SJCRH30 (cell line): ENCODE measurements around a stretch of chr3.

- RAMPAGE, long total RNA: no peak
Observed at GRCh38 chr3:196563833-196564478, 4.4 kb downstream of the WDR53 start.

DNA sequence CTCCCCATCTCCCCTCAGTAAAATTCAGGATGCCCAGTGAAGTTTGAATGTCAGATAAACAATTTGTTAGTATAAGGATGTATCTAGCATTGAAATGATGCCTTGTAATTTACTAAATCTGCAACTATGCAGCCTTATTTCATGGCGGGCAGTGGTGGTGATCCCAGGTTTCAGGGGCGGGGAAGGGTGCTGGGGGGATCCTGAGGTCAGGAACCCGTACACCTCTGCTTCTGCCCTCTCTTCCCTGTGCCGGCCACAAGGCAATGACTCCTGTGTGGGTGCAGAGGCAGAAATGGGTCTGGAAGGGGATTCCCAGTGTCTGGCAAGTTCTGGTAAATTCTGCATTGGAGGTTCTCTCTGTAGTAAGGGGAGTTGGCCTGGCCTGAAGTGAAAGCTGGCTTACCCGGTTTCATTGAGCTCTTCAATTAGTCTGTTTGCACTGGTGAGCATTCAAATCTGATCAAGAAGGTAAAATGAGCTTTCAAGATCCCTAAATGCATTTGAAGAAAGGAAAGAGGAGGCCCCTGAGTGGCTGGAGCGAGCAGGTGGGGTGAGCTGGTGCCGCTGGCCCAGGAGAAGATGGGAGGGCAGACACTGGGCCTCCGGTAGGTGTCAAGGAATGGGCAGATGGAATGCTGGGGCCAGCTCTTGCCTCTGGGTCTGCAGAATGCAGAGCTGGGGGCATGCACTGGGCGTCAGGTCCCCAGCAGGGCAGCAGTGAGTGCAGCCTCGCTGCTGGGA, 13.6 kb downstream of the NRROS start:
- RAMPAGE, long total RNA: no peak

GRCh38 chr3:196903974-196904427, 36.3 kb downstream of the SENP5 start:
- RAMPAGE, long total RNA: no peak

- RAMPAGE, long total RNA: no peak
Observed at GRCh38 chr3:196920654-196921250, 21.6 kb downstream of the NCBP2 start.

DNA sequence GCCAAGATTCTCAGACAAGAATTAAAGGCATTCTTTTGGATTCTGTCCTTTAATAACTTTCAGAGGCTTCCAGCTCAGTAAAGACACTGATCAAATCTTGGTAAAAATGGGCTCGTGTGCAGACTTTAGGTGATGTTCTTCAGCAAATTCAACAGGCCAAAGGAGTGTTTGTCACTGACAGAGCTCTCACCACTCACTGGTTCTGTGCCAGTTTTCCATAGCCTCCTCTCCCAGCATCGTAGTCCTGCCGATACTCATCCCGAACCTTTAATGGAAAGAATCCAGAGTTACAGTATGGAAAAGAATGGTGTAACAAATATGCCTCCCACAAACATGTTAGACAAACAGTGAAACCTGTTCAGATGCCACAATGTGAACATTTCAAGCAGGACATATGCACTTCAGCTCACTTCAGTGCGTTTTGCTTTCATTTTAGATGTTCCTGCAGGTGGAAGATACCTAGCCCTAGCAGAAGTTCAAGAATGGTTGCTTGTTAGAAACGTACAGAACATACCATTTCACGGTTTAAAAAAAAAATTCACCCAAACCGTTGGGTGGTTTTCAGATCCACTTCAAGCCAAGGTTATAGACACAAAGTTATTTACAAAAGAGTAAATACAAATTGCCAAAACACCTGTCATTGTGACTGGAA, 5.4 kb downstream of the NCBP2 start:
- RAMPAGE, long total RNA: no peak

DNA sequence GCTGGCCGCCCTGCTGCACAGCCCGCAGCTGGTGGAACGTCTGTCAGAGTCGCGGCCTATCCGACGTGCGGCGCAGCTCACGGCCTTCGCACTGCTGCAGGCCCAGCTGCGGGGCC, 118 bp downstream of the NCBP2AS2 start:
- RAMPAGE, long total RNA: no peak

DNA sequence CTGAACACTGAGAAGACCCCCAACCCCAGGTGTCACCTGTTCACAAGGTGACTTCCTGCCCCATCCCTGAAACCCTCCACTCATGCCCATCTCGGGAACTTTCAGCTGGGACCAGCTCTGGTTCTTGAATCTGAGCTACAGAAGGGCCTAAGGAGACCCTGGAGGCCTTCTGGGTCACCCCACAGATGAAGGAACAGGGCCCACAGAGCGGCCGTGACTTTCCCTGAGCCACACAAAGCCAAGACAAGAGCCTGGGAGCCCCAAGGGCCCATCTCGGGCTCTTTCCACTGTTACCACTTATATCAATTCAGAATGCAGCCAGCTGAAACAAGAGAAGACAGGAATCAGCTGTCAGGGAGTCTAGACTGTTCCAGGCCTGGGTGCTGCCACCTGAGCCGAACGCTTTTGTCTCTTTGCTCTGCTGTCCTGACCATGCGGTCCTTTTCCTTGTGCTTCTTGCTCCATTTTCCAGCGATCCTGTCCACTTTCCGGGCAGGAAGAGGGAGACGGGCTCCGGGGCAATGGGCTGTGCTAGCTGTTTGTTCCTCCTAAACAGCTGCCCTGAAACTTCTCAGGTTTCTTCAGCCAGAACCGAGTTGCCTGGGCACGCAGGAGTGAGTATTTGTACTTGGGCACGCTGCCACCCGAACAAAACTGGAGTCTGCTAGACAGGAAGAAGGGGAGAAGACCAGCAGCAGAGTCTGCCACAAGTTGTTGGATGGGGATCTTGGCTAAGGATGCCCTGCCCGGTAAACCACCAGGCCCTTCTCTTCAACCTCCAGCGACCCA, 28.0 kb upstream of the PIGZ start:
- RAMPAGE, long total RNA: no peak

- RAMPAGE, long total RNA: no peak
Observed at GRCh38 chr3:197027335-197028006, 2.1 kb downstream of the MELTF start.

GRCh38 chr3:197356370-197356892, 58.0 kb upstream of the DLG1 start:
- RAMPAGE, long total RNA: no peak

- RAMPAGE, long total RNA: no peak
Observed at GRCh38 chr3:197427991-197428785, 127.6 kb downstream of the BDH1 start.

DNA sequence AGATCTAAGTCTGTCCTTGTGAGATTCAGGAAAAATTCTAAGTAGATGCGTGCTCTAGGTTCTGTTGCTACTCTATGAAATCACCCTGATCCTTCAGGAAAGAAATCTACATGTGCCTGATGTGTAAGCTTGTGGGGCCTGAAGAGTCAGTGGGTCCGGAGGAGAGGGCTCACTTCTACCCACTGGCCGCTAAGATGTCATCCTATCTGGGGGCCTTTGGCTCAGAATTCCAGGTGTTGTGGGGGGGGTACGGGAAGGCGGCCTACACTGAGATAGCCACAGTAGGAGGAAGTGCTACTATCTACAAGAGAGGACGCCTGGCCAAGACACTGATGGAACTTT, 111.7 kb downstream of the BDH1 start:
- RAMPAGE, long total RNA: no peak

GRCh38 chr3:197494847-197495255, 60.9 kb downstream of the BDH1 start:
- RAMPAGE, long total RNA: no peak

GRCh38 chr3:197511840-197512632, 43.7 kb downstream of the BDH1 start:
- RAMPAGE, long total RNA: no peak

DNA sequence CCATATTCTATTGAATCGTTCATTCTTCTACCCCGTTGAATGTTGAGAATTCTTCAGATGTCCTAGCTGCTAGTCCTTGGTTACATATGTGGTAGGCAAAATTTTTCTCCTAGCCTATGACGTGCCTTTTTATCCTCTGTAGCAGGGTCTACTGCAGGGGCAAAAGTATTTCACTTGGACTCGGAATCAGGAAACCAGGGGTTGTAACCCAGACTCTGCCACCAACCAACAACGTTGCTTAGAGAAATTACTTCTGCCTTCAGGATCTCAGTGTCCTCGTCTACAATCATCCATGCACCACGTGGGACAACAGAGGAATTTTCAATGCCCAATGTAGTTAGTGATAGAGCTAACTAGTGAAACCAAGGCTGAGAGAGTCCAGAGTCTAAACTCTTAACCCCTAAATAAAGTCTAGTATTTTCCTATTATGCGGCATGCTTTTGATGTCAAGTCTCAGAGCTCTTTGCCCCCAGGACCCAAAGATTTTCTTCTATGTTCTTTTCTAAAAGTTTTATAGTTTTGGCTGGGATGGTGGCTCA, 20.5 kb downstream of the BDH1 start:
- RAMPAGE, long total RNA: no peak

- RAMPAGE, long total RNA: no peak
Observed at GRCh38 chr3:197854784-197855508, 63.9 kb downstream of the LRCH3 start.

- RAMPAGE, long total RNA: no peak
Observed at GRCh38 chr3:197889067-197890151, 60.6 kb upstream of the RPL35A start.

DNA sequence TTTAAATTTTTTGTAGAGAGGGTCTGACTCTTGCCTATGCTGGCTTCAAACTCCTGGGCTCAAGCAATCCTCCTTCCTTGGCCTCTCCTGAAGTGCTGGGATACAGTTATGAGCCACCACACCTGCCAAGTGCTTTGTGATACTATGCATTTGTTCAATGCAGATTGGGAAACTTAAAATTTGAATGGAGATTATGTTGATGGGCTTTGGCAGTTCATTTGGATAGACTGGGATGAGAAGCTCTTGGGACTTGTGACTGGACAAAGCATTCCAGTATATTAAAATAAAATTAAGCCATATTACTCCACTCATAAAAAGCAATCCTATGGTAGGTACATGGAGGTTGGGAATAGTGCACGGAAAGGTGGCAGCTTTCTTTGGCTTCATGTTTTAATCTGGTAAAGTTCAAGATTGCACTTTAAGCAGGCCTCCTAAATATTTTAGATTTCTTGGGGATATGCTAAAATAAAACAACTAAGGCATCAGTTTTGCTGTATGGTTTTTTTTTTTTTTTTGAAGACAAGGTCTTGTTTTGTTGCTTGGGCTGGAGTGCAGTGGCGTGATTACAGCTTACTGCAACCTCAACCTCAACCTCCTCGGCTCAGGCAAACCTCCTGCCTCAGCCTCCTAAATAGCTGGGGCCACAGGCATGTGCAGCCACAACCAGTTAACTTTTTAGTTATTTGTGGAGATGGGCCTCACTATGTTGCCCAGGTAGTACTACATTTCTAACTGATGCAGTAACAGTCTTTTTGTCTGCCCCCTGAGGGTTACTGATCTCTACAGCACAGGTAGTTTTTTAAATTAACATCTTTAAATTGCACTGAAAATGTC, 3.4 kb downstream of the IQCG start:
- RAMPAGE, long total RNA: no peak

DNA sequence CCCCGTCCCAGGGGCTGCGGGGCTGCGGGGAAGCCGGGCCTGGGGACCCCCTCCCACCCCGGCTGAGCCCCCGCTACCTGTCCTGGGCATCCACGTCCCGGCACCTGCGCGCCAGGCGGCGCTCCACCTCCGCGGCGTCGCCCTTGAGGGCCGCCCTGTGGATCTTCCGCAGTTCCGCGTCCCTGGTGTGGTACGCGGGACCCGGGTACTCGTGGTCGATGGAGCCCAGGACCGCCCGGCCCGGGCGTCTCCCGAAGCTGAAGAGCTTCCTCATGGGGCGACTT, 120.2 kb downstream of the LMLN start:
- RAMPAGE, long total RNA: no peak

GRCh38 chr3:198153014-198153571, 193.1 kb downstream of the LMLN start:
- RAMPAGE, long total RNA: no peak